Heart (tissue), 3 donors: ENCODE measurements around a stretch of chr11.

GRCh38 chr11:28566415-28567140 is 458.4 kb downstream of the METTL15 start:
- RAMPAGE, long total RNA, 2 experiments: no peak in any of the 2 experiments

- RAMPAGE, long total RNA, 2 experiments: no peak in any of the 2 experiments
Measured at GRCh38 chr11:31321305-31321768, 48.2 kb downstream of the DCDC1 start.

DNA sequence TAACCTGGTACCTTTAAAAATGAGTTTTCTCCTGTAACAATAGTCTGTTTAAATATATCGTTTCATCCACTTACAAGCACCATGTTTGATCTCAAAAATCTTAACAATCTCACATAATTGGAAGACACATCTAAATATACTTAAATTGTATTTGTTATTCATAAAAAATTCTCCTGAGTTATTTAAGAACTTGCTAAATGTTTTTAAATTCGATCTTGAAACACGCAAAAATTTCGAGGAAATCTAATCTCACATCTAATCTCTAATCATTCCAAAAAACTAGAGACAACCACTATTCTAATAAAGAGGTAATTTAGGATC is 19.7 kb downstream of the IMMP1L start:
- RAMPAGE, long total RNA, 2 experiments: no peak in any of the 2 experiments

- RAMPAGE, long total RNA, 2 experiments: no peak in any of the 2 experiments
Measured at GRCh38 chr11:31495004-31495504, 14.4 kb downstream of the IMMP1L start.

DNA sequence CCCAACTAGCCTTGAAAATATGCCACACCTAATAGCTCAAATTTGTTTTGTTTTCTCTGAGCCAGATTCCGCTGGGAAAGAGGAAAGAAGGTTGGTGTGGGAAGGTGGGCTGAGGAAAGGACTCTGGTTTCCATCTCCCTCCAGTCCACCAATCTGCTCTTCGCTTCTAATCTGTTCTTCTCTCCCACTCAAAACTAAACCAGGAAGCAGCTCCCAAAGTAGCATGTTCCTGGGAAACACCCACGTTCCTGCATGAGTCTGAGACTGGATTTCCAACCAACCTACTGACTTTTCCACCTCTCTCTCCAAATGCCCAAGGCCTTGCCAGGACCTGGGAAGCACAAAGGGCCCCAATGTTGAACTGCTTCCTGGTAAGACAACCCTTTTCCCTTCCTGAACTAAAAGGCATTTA is 110.2 kb downstream of the WT1 start:
- RAMPAGE, long total RNA, 2 experiments: no peak in any of the 2 experiments

- RAMPAGE, long total RNA, 2 experiments: no peak in any of the 2 experiments
Measured at GRCh38 chr11:32436366-32436981, 1.1 kb upstream of the WT1 start.

- RAMPAGE, long total RNA, 2 experiments: no peak in any of the 2 experiments
Measured at GRCh38 chr11:32566527-32567001, 17.1 kb upstream of the EIF3M start.

DNA sequence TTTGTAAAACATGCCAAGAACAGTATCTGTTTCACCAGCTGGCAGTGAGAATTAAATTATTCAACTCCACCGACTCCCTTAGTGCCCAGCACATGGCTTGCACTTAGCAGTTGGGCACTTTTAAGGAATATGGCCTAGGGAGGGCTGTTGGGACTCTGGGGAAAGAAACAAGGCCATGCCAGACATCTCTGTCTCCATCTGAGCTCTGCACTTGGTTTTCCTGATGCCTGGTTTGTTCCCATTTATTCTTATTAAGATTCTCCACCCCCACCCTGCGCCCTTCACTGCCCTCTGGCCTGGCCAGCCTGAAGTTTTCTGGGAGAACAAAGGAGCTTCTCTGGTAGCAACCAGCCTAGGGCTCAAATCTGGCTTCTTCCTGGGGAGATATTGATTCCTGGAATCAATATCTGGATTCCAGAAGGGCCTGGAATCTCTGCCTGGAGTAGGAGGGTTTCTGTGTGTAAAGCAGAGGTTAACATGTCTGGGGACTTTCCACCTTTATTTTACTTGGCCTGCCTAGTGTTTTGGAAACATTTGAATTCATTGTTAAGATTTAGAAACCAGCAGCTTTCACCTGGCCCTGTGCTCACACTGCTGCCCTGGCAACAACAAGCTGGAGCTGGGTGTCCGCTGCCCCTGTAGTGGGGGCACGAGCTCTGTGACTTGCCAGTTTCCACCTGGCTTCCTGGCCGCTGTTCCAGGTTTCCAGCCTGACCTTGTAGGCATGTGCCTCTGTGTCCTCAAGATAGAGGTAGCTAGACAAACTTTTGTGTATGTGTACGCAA is 5.6 kb downstream of the C11orf91 start:
- RAMPAGE, long total RNA, 2 experiments: no peak in any of the 2 experiments

GRCh38 chr11:33756944-33757276 is 17.4 kb downstream of the FBXO3 start:
- RAMPAGE, long total RNA, 2 experiments: no peak in any of the 2 experiments

DNA sequence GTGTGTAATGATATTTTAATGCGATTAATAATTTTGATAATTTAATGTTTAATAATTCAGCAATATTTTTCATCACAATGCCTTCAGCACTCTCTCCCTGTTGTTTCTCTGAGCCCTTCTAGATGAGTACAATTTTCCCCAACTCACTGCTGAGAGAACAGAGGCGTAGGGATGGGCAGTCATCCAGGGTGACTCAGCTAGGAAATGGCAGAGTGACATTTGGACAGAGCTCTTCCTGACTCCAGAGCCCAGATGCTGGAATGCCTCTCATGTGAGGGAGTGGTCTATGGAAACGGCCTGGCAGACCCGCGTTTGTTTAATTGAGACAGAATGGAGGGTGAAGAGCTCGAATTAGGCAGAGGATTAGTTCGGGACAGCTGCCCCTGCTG is 7.4 kb upstream of the LMO2 start:
- RAMPAGE, long total RNA, 2 experiments: no peak in any of the 2 experiments

DNA sequence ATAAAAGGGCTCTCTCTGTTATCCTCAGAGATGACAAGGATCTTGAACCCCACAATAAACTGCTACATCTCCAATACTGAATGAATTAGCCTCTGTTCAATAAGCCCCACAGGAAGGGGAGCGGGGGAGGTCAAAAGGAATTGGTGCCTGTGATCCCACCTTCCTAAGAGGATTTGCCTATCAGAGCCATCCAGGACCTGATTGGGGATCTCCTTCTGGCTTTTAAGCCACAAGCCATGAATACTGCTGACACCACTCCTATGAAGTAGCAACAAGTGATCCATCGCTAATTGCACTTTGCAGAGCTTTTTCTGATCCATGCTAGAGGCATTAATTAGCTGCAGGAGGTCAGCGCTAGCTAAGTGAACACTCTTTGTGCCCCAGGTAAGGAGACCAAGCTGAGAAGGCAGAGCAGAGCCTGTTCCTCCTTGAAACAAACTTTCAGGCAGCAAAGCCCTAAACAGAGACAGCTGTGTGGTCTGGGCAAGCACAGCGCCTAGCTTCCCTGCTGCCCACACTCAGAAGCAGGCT is 122.3 kb downstream of the ABTB2 start:
- RAMPAGE, long total RNA, 2 experiments: no peak in any of the 2 experiments

DNA sequence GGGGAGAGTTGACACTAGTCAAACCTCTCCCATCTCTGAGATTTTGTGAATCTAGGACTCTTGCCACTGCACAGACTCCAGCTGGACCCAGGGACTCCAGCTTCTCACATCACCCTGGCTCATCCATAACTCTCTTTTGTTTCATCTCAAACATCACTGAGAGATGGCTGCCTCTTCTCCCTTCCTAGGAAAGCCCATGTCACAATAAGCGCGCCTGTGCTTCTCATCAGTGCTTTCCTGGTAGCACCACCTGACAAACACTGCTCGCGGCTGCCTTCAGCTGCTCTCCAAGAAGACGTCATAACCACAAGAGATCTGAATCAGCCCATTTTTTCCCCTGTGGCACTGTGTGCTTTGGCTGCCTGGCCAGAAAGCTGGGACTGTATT is 50.5 kb upstream of the EHF start:
- RAMPAGE, long total RNA, 2 experiments: no peak in any of the 2 experiments

DNA sequence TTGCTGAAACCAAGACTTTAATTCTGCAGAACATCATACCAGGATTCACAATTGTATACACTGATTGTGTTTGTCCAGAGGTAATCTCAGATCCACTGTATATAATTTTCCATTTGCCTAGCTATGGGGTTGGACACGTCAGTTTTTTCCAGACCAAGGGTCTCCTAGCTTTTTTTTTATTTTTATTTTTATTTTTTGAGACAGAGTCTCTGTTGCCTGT is 48.5 kb upstream of the EHF start:
- RAMPAGE, long total RNA, 2 experiments: no peak in any of the 2 experiments

- RAMPAGE, long total RNA, 2 experiments: no peak in any of the 2 experiments
Measured at GRCh38 chr11:34601884-34602517, 18.9 kb upstream of the EHF start.

- RAMPAGE, long total RNA, 2 experiments: no peak in any of the 2 experiments
Measured at GRCh38 chr11:34622826-34624023, 2.3 kb downstream of the EHF start.

DNA sequence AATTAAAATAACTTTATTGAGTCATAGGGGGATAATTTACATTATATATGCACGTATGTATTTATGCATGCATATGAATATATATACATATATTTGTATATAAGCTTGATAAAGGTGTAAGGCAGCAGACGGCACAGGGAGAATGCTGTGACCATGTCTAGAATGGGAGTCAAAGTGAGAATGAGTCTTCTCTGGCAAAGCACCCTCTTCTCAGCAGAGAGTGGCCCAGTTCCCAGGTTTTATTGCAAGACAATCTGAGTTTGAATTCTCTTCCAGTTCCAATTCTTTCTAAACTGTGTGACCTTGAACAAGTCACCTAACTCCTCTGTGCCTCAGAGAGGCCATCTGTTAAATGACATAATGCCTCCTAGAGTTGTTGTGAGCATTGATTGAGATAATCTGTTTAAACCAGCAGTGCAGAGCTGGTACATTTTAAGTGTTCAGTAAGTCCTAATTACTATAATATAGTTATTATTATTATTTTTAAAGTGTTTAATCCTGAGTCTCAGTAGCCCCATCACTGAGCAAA is 13.8 kb downstream of the EHF start:
- RAMPAGE, long total RNA, 2 experiments: no peak in any of the 2 experiments

GRCh38 chr11:34809534-34810174 is 106.5 kb downstream of the APIP start:
- RAMPAGE, long total RNA, 2 experiments: no peak in any of the 2 experiments

- RAMPAGE, long total RNA, 2 experiments: no peak in any of the 2 experiments
Measured at GRCh38 chr11:34824543-34824877, 91.7 kb downstream of the APIP start.

- RAMPAGE, long total RNA, 2 experiments: no peak in any of the 2 experiments
Measured at GRCh38 chr11:35088569-35089098, 50.3 kb upstream of the CD44 start.

DNA sequence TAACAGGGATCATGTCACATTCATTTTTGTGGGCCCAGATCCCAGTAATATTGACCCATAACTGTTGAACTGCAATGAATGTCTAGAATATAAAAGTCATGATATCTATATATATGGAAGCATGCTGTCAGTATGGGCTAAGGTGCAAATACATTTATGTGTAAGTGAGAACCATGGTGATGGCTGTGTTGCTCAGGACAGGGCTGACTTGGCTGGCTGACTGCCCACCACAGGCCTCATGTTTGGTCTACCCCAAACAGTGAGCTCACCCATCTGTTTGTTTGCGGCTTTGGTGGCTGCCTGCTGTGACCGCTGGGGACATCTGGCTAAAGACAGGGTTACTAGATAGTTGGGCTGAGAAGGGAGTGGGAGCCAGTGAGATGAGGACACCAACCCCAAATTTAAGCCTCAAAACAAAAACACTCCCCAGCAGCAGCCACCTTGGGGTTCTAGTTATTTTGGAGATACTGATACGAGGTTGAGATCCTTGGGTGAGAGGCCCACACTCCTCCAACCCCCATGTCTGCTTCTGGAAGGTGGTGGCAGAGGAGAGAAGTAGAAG is 6.3 kb downstream of the CD44 start:
- RAMPAGE, long total RNA, 2 experiments: no peak in any of the 2 experiments